Helper T cell (primary cell): Measurements from ENCODE around the genes AHSG and FETUB.

GRCh38 chr3:184910685-184910998, 98.7 kb downstream of the VPS8 start:
- PRO-cap, 2 experiments = no peak in any of the 2 experiments

DNA sequence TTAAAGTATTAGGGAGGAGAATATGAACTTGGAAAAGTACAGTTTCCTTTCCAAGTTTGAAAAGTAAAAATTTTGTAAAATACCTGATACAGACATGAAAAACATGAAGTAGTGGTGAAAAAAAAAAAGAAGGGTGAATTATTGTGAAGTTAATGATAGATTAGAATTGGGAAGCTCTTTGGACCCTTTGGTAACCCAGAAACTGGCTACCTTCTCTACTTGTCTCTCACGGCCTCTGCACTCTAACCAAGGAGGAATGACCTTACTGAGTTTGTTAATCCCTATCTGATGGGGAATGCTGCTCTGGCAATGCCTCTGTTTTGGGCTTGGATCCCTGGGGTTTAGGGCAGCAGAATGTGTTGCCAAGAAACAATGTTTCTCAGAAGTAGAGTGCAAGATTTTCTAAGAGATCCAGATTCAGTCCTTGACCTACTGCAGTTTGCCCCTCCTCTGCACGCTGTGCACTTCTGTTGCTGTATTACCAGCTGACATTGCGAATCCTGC, 49.3 kb upstream of the MAP3K13 start:
- PRO-cap, 2 experiments = no peak in any of the 2 experiments

DNA sequence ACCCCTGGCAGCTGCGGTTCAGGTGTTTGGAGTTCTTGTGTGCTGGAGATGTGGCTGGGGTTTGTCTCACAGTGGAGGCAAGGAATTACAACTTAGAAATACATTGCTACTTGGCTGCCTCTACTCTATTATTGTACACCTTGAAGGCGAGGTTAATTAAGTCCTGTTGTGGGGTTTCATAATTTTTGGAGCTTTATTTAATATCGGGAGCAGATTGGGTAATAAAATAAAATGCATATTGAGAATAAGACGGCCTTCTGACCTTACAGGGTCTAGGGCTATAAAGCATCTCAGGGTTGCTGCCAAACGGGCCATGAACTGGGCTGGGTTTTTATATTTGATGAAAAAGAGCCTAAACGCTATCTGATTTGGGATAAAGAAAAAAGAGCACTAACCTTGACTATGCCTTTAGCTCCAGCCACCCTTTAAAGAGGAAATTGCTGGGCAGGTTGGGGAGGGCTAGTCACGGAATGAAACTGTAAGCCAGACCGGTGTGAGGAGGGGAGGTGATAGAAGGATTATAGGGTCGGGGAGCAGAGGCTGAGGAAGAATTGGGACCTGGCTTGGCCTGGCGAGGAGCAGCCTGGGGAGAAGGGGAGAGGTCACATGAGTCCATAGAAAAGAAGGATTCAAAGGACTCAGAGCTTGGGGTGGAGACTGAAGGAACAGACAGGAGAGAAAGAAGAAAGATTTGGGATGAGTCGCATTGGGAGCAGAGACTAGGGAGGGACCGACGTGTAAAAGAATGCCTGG, 15.3 kb downstream of the MAP3K13 start:
- PRO-cap, 2 experiments = no peak in any of the 2 experiments

GRCh38 chr3:185645986-185646459, 59.9 kb downstream of the SENP2 start:
- PRO-cap, 2 experiments = no peak in any of the 2 experiments

- PRO-cap, 2 experiments = no peak in any of the 2 experiments
Observed at GRCh38 chr3:185729385-185729826, 95.4 kb downstream of the IGF2BP2 start.

DNA sequence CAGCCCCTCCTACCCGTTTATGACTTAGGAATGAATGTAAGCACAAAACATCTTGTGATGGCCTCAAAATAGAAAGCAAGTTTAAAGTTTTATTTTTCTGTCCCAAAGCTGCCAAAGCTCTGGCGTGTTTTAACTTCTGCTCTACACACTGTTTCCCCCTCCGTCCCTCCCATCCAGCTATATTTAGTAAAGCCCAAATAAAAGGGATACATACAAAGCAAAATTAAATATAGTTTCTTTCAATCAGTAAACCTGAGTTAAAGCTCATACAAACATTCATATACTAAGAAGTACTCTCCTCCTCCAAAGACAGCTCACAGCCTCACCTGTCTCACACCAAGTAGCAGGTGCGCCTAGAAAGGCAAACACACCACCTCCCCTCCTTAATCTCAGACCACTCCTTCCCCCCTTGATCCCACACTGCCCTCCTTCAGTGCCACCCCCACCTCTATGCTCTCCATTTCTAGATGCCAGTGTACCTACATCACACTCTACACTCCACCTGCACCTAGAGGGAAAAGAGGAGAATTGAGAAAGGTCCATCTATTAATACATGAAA, 59.7 kb downstream of the IGF2BP2 start:
- PRO-cap, 2 experiments = no peak in any of the 2 experiments

DNA sequence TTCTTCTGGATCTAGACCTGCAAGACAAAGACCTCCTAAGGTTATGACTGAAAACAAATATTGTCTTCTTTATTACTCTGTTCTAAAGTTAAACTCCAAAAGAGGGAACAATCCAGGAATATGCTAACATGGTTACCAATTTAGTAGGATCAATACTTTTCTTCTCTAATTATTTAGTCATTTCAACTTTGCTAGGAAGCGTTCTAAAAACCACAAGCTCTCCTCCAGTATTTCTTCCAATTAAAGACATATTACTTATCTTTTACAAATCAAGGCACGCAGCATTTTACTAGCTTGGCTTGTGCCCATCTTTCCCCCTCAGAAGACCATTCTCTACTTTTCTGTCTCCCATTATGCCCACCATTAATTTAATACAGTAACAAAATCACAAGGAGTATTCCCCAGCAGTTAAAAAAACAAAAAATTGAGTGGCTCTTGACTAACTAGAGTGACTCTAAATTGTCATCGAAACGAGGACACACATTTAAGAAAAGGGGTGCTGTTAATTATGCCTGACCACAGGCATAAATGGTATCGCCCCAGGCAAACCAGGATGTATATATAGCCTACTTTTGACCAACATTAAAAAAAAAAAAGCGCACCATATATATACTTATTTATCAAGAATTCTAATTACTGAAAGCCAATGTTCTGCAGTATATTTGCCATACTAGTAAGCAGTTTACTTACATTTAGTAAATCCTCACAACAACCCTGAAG, 12.0 kb downstream of the TRA2B start:
- PRO-cap, 2 experiments = no peak in any of the 2 experiments

DNA sequence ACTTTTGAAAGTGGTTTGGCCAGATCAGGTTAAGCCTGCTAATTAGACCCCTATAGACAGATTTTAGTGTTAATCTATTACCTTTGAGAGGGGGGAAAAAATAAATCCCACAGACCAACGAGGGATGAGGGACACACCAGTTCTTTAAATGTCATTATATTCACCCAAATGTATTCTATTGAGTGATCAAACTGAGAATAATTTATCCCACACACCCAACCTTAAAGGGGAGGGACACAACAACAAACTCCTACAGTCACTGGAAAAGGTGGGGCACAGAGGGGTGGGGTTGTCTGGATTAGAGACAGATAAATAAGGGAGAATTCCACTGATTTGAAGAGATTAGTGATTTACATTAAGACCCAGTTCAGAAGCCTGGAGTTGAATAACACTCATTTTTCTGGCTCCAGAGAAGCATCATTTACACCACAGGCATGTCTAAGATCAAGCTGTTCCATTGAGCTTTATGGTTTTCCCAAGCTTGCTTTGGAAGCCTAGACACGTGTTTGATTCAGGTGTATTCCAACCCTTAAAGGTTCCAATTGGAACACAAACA, 2.5 kb downstream of the TRA2B start:
- PRO-cap, 2 experiments = no peak in any of the 2 experiments

DNA sequence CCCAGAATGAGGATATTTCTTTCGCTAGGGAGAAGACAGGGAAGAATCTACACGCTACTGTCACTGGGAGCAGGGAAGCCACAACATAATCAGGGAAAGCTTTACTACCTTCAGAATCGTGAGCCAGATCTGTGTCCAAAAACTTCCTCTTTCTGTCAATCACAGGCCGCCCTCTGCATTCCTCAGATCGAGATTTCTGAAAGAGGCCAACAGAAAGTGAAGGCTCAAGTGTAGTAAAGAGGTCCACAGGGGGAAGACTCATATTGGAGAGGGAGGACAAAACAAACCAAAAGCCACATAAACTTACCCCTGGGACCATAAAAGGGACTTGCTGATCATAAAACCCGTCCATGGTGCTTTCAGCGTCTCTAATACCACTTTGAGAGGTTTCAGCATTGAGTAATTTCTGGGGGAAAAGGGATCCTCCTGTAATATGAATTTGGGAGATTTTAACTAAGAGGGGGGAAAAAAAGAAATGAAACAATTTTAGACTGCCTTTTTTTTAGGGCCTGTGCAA, 3.3 kb downstream of the ETV5 start:
- PRO-cap, 2 experiments = no peak in any of the 2 experiments

- PRO-cap, 2 experiments = no peak in any of the 2 experiments
Observed at GRCh38 chr3:186107616-186108256, 1.2 kb downstream of the ETV5 start.

DNA sequence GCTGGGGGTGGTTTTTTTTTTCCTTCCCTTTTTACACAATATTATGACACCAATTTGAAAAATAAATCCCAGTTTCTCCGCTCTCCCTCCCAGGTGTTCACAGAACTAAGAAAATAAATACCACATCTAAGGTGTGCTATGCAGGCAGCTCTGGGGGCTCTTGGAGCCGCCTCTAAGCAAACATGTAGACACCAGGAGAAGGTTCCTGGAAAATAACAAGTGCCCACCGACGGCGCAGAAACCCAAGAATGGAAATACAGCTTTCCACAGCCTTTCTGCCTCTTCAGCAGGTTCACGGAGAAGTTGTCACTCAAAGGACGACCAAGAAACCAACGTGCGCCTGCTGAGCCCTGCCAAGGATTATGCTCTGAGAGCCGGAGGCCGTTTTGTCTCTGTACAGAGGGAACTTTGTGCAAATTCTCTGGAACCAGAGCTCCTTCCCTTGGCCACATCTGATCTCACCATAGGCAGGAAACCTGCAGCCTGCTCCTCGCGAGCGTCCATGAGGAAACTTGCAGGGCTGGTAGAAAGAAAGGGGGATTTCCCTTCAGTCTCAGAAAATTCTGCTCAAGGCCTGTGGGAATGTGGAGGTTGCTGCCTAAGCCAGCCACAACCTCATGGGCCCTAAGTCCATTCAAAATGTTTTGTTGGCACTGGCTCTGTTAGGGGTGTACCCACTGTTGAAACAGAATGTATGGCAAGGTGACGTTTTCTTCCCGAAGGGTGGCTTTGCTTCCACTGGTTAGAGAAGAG, 40.5 kb upstream of the ETV5 start:
- PRO-cap, 2 experiments = no peak in any of the 2 experiments

DNA sequence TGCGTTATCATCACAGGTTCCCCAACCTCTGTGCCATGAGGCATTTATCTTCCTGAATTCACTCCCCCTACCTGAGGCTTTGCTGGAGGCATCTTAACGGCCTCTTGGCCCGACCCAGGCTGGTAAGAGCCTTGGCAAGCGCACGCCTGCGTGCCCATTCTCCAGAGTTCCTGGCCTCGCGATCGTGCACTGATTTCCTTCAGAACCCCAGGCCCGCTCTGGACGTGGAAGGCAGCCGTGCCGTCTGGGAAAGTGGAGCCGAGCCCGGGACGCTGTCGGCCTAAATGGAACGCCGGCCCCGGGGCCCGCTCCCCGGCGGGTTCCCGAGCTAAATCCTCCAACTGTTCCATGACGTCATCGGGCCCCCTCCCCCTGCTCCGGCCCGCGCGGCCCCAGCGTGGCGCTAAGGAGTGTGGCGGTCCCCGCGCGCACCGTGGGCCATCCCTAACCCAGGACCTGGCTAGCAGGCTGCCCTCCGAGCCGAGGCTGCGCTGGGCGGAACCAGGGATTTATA, 84.6 kb upstream of the ETV5 start:
- PRO-cap, 2 experiments = no peak in any of the 2 experiments

DNA sequence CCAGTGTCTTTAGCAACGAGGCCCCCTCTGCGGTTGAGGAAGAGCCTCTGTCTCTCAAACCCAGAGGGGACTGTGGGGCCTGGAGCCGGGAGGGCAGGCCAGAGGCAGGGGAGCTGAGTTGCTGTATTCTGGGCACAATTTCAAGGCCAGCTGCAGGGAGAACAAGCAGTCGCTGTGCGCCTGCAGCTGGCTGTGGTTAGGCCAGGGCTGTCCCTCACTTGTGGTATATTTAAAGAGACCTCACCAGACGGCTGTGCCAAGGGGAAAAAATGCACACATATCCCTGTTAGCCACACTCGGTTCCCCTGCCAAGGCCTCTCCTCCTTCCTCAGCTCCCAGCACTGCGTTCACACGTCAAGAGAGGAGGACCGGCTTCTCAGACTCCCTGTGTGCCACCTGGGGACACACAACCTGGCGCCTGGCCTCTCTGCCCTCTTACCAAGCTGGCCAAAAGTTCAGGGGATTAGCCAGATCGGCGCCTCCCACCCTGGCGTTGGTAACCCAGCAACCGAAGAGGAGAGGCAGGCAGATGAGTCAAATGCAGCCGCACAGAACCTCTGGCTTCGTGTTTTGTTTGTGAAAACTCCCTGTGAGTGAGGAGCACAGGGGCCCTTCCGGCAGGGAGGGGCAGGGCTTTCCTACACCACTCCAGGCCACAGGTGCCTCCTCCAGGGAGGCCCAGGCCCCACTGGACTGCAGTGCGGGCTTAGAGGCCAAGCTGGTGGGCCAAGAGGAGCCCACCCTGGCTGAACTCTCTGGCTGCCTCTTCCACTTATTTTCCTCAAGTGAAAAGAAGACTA, 101.3 kb upstream of the ETV5 start:
- PRO-cap, 2 experiments = no peak in any of the 2 experiments

DNA sequence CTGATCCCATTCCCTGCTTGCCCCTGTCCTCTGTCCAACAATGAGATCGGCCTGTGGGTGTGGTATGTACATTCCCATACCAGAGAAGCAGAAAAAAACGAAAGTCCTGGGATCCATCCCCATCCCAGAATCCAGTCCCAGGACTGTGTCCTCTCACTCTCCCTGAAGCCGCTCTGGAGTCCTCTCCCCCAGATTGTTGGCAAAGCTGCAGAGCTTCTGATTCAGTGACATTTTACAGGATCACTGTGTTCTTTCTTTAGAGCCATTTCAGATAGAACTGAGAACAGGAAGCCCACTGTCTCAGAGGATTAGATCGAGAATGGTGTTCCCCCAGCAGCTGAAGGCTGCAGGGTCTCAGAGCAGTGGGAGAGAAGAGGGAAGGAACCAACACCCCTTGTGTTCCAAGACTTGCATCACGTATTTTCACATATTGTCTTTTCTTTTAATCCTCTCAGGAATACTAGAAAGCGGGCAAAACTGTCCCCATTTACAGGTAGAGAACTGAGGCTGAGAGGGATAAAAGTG, 21.6 kb upstream of the DGKG start:
- PRO-cap, 2 experiments = no peak in any of the 2 experiments

DNA sequence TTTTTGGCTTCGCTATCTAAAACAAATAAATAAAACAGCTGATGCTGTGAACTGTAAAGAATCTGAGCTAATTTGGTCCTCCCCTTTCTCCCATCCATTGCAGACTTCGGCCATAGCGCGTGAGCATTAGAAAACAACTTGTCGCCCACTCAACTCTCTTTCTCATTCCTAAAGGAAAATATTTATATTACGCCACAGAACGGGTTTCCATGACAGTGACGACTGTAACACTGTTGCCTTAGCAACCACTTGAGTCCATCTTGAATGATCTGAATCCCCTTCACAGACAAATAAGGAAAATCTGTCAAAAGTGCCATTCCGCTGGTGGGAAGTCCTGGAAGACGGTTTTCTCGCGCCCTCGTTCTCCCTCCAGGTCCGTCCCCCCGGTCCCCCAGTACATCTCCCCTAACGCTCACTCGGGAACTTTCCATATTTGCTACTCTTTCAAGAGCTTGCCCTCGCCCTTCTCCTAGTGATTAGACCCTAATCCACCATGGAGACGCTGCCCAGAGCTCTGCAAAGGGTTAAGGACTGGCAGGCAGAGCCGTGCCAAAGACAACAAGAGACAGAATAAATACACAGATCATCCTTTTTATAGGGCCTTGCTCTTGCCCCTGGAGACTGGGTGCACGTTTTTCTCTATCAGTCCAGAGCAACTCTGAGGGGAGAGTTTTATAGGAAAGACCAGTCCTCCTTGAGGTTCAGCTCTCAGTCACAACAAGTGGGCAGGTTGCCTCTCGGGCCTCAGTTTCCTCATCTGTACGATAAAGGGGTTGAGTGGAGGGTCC, 50.5 kb downstream of the CRYGS start:
- PRO-cap, 2 experiments = no peak in any of the 2 experiments

- PRO-cap, 2 experiments = no peak in any of the 2 experiments
Observed at GRCh38 chr3:186600424-186600755, 12.5 kb upstream of the AHSG start.

DNA sequence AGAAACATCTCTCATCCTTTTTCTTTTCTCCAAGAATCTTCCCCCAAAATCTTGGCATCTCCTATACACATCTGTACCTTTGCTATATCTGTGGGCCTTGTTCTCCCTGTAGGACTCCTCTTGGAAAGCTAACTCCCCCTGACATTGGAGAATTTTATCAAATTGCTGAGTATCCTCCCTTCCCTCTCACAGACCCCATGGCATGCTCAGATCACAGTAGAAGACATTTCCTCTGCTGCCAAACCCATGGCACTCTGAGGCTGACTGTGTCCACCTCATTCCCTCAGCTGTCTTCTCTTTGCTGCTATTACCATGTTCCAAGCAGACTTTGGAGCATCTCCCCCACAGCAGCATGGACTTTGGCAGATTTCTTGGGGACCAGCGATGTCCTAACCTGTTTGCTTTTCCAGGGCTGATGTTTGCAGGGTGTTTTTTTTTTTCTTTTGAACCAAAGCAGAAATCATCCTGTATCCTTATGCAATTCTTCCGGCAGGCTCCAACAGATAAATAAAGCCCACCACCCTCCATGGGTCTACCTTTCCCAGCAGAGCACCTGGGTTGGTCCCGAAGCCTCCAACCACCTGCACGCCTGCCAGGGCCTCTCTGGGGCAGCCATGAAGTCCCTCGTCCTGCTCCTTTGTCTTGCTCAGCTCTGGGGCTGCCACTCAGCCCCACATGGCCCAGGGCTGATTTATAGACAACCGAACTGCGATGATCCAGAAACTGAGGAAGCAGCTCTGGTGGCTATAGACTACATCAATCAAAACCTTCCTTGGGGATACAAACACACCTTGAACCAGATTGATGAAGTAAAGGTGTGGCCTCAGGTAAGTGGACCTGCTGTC, at the start of gene AHSG:
Gene AHSG (plus strand): TSS at position 533 of the 845 bp plus-strand sequence.
- PRO-cap, 2 experiments = no peak in any of the 2 experiments

GRCh38 chr3:186640237-186641069, at the start of gene FETUB:
Gene FETUB (plus strand): TSS chr3:186640399.
- PRO-cap, 2 experiments = no peak in any of the 2 experiments

- PRO-cap, 2 experiments = no peak in any of the 2 experiments
Observed at GRCh38 chr3:186784406-186785485, 1.4 kb downstream of the EIF4A2 start.

- PRO-cap, 2 experiments = no peak in any of the 2 experiments
Observed at GRCh38 chr3:186788136-186788577, 4.8 kb downstream of the EIF4A2 start.